Uterus (tissue), 7 donors: ENCODE results near the genes RIC1 and KDM4C.

GRCh38 chr9:5626645-5627129, 2.2 kb upstream of the RIC1 start:
- PRO-cap, 4 experiments: no peak in any of the 4 experiments
- RAMPAGE, long total RNA, 2 experiments: no peak in any of the 2 experiments
- RRBS: no CpG with 5 or more reads among the region's 3 CpGs

GRCh38 chr9:5627702-5628483, 1.0 kb upstream of the RIC1 start:
- PRO-cap, 4 experiments: no peak in any of the 4 experiments
- RAMPAGE, long total RNA, 2 experiments: no peak in any of the 2 experiments
- RRBS: no CpG with 5 or more reads among the region's 16 CpGs

DNA sequence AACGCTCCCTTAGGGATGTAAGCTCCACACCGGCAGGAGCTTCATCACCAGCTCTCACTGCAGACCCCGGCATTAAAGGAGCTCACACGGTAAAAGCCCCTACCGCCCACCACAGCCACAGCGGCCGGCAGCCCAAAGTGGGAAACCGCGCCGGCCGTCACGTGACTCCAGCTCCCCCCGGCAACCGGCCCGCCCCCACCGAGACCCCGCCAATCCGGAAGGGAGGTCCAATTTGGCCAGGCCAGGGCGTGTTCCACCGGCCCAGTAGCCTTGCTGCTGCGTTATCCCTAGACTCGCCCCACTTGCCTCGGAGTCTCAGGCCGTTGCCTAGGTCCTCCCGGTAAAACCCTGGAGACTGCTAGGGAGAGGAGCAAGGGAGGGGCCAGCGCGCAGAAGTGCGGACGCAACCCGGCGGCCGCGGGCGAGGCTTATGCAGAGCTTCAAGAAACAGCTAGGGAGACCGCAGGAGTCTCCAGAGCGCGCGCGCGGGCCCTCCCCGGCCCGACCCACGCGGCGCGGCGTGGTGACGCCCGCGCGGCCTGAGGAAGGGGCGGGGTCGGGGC, 342 bp upstream of the RIC1 start:
- PRO-cap, 4 experiments: peak in 4 of 4 experiments; most common plus-strand start position 301 of the sequence (in 2); most common minus-strand start position 508 of the sequence (in 3)
- RAMPAGE, long total RNA, 2 experiments: start-site peak on the minus strand in 1 of 2 experiments, centred at position 474 of the sequence, 89 reads per replicate
- RRBS: 3% methylated on average over 27 of the region's 53 CpGs

DNA sequence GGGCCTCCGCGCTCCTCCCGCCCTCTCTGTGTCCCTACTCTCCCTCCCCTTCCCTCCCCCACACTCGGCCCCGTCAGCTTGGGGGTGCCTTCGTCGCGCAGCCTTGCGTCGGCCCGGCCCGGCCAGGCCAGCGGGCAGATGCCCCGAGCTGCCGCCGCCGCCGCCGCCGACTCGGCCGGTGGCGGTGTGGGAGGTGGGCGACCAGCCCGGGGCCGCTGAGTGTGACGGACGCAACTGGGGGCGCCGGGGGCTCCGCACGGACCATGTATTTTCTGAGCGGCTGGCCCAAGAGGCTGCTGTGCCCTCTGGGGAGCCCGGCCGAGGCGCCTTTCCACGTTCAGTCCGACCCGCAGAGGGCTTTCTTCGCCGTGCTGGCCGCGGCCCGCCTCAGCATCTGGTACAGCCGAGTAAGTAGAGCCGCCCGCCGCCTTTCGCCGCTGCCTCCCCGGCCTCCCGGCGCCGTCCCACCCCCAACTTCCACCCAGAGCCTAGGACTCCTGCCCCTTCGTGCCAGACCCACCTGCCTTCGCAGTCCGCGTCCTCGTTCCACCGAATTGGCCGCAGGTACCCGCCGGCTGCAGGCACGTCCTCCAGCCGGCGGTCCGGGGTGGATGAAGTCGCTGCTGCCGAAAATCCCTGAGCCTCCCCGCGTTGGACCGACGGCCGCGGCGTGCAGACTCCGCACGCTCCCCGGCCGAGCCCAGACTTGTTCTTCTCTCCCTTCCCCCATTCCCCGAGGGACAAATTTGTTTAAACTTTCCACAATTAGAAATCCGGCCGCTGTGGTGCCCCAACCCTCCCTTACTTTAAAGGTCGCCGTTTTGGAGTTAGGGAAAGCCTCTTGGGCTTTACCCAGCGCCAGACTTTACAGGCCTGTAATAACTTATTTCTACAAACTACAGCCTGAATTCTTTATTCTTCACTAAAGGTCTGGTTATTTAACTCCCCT, at the start of gene RIC1:
TSS of gene RIC1 (plus strand) at position 61 of the 949 bp plus-strand sequence.
- PRO-cap, 4 experiments: peak in 4 of 4 experiments; most common plus-strand start position 63 of the sequence (in 4); most common minus-strand start position 688 of the sequence (in 1)
- RAMPAGE, long total RNA, 2 experiments: start-site peak on the plus strand in 1 of 2 experiments, centred at position 214 of the sequence, 14 reads per replicate
- RRBS: 3% methylated on average over 34 of the region's 86 CpGs

DNA sequence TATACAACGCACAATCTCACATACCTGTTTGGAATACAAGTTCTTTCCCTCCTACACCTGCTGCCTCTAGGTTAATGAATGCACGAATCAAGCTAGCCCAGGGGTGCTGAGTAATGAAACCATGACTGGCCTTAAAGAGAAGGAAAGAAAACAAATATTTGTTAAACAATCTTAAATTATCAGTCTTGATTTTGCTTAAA, 9.1 kb downstream of the ERMP1 start:
- PRO-cap, 4 experiments: no peak in any of the 4 experiments
- RAMPAGE, long total RNA, 2 experiments: no peak in any of the 2 experiments
- RRBS: no CpG with 5 or more reads among the region's 2 CpGs

DNA sequence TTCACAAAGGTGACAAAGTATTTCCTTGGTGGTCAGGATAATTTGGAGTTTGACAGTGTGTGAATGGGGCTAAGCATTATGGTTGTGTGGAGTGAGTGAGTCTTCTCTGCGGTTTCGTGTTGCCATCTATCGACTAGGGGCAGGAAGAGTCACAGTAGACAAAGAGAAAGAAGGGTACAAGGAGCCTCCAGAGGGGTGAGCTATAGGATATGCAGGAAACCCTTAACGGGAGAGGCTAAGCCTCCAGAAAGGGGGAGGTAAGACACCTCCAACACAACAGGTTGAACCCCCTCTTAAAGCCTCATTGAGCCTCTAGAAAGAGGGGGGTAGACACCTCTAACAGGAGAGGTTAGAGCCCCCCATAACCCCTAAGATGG, 64.0 kb upstream of the RANBP6 start:
- PRO-cap, 4 experiments: no peak in any of the 4 experiments
- RAMPAGE, long total RNA, 2 experiments: no peak in any of the 2 experiments
- RRBS: no CpG with 5 or more reads among the region's 4 CpGs

GRCh38 chr9:6272180-6272613, 56.0 kb upstream of the TPD52L3 start:
- PRO-cap, 4 experiments: peak in 1 of 4 experiments; most common minus-strand start chr9:6272340 (in 1)
- RAMPAGE, long total RNA, 2 experiments: no peak in any of the 2 experiments

DNA sequence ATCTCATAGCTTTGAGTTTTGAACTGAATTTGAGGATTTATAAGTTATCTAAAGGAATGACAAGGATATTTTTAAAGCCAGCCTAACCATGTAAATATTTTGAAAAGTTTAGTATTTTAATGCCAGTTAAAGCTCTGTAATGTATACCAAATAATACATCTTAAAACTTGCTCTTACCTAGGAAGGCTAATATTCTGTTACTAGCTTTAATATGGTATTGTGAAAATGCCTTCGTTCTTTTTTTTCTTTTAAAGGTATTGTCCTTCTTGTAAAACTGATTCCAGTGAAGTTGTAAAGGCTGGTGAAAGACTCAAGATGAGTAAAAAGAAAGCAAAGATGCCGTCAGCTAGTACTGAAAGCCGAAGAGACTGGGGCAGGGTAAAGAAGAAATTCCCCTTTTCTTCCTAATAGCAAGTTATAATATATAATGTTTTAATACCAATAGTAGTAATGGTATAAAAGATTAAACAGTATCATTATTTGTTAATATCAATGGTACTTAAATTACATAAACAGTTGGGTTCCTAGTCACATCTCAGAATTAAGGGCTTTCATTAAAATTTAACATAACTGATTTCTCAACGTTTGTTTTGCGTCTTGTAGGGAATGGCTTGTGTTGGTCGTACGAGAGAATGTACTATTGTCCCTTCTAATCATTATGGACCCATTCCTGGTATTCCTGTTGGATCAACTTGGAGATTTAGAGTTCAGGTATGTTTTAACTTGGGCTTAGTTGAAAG, 68.6 kb downstream of the UHRF2 start:
- PRO-cap, 4 experiments: no peak in any of the 4 experiments
- RAMPAGE, long total RNA, 2 experiments: start-site peak on the plus strand in 1 of 2 experiments, centred at position 508 of the sequence, 10 reads per replicate
- RRBS: no CpG with 5 or more reads among the region's 7 CpGs

- PRO-cap, 4 experiments: no peak in any of the 4 experiments
- RAMPAGE, long total RNA, 2 experiments: start-site peak on the plus strand in 1 of 2 experiments, at chr9:6497148-6497358 at its widest, 19 reads per replicate
- RRBS: no CpG with 5 or more reads among the region's 8 CpGs
Measured at GRCh38 chr9:6496758-6497622, 84.0 kb downstream of the UHRF2 start.

GRCh38 chr9:6605145-6605613, 40.4 kb downstream of the GLDC start:
- PRO-cap, 4 experiments: no peak in any of the 4 experiments
- RAMPAGE, long total RNA, 2 experiments: no peak in any of the 2 experiments
- RRBS: no CpG with 5 or more reads among the region's 8 CpGs

GRCh38 chr9:6644540-6645013, 952 bp downstream of the GLDC start:
- PRO-cap, 4 experiments: no peak in any of the 4 experiments
- RAMPAGE, long total RNA, 2 experiments: no peak in any of the 2 experiments
- RRBS: no CpG with 5 or more reads among the region's 13 CpGs

- PRO-cap, 4 experiments: no peak in any of the 4 experiments
- RAMPAGE, long total RNA, 2 experiments: no peak in any of the 2 experiments
- RRBS: no CpG with 5 or more reads among the region's 5 CpGs
Measured at GRCh38 chr9:6682061-6682287, 36.4 kb upstream of the GLDC start.

DNA sequence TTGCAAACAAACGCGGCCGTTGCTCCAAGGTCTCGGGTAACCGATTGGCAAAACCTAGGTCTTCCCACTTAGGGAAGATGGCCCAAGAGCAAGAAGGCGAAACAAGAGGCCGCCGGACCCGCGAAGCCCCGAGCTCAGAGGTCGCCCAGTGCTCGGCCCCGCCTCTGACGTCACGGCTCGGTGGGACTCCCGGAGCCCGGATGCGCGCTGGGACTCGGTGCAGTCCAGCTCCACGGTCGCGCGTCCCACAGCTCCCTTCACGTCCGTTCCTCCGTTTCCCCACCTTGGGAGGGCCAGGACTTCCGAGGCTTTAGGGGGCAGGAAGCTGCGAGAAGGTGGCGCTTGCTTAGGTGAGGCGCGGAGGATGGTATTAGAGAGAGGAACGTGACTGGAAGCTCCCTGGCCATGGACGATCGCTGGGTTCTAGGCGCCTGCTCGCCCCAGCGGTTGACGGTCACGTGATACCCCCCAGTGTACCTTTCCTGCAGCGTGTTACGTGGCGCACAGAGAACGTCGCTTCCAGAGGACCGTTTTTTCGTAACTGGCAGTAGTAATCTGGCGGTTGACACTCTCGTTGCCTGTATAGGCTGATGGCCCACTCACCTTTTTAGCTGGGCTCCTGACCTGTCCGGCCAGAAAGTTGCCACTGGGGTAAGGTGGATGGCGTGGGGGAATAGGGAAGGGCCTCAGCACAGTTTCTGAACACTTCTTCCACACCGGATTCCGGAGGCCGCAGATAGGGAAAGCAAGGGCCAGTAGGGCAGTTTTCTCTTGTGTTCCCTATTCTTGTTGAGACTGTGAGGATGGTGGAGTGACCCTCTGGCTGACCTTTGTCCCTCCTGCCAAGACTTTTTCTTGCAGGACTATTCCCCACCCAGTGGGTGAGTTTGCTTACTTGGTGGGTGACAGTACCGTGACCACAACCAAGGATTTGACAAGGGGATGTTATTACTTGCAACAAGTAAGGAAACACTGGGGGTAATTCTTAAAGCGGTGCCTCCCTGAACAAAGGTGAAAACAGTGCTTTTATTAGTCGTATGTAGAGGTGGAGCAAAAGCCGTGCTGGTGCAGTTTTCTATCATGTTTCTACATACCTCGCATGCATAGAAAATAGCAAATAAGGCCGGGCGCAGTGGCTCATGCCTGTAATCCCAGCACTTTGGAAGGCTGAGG, 41.4 kb upstream of the KDM4C start:
- PRO-cap, 4 experiments: peak in 3 of 4 experiments; most common plus-strand start position 227 of the sequence (in 2); most common minus-strand start position 449 of the sequence (in 2)
- RAMPAGE, long total RNA, 2 experiments: no peak in any of the 2 experiments
- RRBS: 13% methylated on average over 12 of the region's 63 CpGs

DNA sequence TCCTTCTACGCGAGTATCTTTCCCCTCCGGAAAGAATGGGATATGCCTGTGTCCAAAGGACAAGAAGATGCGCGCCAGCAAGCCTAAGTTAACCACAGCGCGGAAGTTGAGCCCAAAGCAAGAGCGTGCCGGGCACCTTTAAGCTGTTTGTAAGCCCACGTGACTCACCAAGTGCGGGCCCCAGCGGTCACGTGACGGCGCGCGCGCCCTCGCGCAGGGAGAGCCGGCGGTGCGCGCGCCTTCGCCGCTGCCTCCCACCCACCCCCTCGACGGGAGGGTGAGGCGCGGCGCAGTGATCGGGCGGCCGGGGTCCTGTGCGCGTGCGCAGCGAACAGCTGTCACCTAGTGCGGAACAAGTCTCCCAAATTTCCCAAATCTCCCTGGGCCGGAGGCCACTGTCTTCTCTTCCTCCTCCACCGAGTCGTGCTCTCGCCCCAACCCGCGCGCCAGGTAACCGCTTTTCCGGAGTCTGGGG, at the start of gene KDM4C:
TSS of gene KDM4C (plus strand) at position 220 of the 475 bp plus-strand sequence.
- PRO-cap, 4 experiments: peak in 4 of 4 experiments; most common plus-strand start position 292 of the sequence (in 3); most common minus-strand start position 114 of the sequence (in 4)
- RAMPAGE, long total RNA, 2 experiments: start-site peak on the plus strand in 1 of 2 experiments, centred at positions 234 to 358 of the sequence, 85 to 296 reads per replicate
- RRBS: 2% methylated on average over 41 of the region's 49 CpGs

- PRO-cap, 4 experiments: no peak in any of the 4 experiments
- RAMPAGE, long total RNA, 2 experiments: no peak in any of the 2 experiments
- RRBS: no CpG with 5 or more reads among the region's 4 CpGs
Measured at GRCh38 chr9:6994665-6995279, 237.0 kb downstream of the KDM4C start.

DNA sequence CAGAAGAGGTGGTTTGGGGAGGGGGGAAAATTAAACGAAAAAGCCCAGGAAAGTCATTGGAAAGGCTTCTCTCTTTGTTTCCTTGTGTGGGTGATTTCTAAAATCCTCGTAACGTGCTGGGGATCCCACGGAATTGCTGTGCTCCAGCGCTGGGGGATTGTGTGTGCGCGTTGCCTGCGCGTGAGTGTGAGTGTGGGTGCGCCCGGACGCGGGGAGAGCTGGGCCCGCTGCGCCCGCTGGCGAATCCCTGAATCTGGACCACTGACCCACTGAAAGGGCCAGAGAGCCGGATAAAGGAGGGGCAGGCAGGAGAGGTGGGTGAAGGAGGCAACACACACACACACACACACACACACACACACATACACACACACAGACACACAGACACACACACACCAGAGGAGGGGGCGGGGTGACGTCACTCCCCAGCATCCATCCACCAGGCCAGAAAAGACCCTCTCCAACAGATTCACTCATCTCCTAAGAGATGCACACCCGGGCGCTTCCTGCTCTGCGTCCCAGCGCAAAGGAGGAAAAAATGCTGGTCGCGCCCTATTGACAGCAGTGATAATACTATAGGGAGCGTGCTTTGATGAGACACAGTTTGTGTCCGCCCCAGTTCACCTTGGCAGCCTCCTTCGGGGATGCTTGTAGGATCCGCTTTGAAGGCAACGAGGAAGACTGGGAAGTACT, 1059.0 kb upstream of the DMAC1 start:
- PRO-cap, 4 experiments: peak in 1 of 4 experiments; most common minus-strand start position 255 of the sequence (in 1)
- RAMPAGE, long total RNA, 2 experiments: no peak in any of the 2 experiments
- RRBS: 4% methylated on average over 7 of the region's 31 CpGs

DNA sequence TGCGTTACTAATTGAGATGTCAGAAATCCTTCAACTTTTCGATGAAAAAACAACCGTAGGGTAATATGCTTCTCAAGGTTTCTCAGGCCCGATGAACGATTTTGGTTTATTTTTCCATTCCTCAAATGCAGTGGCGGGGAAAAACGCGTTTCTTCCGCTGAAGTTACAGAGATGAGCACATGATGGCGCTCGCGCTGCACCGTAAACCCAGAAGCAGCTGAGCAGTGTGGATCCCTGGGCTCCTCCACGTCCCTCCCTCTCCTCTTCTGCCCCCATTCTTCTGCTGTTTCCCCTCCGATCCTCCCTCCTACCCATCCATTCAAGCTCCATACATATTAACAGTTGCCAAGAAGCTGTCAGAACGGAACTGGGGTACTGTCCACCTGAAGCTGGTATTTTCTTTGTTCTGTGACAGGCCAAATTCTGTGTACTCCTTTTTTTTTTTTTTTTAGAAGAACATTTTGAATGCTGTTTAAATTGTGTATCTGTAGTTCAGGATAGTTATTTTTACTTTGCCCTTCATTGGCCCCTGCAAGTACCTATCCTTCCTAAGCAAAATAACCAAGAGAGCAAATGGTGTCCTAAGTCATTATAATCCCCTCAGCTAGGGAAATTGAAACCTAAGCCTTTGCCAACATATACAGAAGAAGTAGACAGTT, 245.2 kb downstream of the MPDZ start:
- PRO-cap, 4 experiments: no peak in any of the 4 experiments
- RAMPAGE, long total RNA, 2 experiments: no peak in any of the 2 experiments
- RRBS: no CpG with 5 or more reads among the region's 16 CpGs

DNA sequence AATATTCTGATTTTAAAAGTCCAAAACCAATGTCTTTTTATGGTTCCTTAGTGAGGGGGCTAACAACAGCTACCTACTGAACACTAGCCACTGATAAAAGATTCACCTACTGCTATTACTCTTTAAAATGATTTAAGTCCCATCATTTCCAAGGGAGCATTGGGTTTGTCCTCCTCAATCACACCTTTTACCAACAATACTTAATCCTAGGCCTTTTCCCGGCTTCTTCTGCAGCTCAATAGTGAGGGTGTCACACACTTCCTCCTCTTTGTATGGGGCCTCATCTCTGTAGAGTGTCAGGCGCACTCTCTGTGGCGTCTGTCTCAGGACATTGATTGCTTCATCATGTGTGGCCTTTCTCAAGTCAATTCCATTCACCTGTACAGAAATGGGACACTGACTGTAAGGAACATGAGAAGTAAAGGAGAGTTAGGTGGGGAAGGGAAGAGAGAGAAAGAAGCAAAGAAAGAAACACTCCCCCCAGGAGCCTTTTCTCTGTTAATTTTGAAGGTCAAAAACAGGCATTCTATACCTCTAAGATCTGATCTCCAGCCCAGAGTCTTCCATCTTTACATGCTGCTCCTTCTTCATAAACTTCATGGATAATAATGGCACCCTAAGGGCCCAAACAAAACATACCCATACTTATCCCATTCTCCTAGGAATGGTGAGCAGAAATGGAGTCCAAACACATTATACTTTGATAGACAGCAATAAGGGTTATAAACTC, 157.8 kb downstream of the MPDZ start:
- PRO-cap, 4 experiments: no peak in any of the 4 experiments
- RAMPAGE, long total RNA, 2 experiments: start-site peak on the minus strand in 1 of 2 experiments, centred at position 343 of the sequence, 35 reads per replicate
- RRBS: no CpG with 5 or more reads among the region's 3 CpGs

DNA sequence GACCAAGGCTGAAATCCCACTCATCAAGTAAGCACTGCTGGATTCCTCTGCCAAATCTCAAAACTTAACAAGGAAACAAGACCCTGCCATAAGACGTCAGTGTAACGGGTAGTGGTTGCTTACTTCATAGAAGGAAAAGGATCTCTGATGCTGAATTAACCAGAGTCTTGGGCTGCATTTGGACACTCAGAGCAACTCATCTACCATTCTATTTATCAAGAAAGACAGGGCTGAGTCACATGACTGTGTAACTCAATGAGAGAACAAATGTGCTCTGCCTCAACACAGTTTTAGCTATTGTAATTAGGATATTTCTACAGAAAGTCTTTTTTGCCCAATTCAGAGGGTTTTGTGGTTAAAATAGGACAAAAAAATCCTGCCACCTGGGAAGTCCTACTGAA, 104.6 kb downstream of the MPDZ start:
- PRO-cap, 4 experiments: no peak in any of the 4 experiments
- RAMPAGE, long total RNA, 2 experiments: no peak in any of the 2 experiments
- RRBS: no CpG with 5 or more reads among the region's 2 CpGs

GRCh38 chr9:13265126-13265325, 14.5 kb downstream of the MPDZ start:
- PRO-cap, 4 experiments: no peak in any of the 4 experiments
- RAMPAGE, long total RNA, 2 experiments: no peak in any of the 2 experiments
- RRBS: no CpG with 5 or more reads among the region's 3 CpGs